ENCODE measurements around a stretch of chr19.

DNA sequence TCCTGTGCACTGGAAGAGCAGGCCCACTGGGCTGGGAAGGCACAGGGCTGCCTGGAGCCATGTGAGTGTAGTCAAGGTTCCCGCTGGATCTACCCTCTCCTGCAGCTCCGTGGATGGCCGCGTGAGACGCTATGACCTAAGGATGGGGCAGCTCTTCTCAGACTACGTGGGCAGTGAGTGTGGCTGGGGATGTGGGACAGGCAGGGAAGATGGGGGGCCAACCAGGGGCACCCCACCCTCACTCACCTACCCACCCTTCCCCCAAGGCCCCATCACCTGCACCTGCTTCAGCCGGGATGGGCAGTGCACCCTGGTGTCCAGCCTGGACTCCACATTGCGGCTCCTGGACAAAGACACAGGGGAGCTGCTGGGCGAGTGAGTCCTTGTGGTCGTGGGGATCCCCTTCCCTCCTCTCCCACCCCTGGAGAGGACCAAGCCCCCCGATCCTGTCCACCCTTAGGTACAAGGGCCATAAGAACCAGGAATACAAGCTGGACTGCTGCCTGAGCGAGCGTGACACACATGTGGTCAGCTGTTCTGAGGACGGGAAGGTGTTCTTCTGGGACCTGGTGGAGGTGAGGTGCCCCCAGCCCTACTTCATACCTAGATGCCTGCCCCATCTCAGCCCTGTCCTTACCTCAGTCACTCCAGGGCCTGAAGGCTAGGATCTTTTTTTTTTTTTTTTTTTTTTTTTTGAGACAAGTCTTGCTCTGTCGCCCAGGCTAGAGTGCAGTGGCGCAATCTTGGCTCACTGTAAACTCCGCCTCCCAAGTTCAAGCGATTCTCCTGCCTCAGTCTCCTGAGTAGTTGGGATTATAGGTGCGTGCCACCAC, 3.7 kb upstream of the WDR83OS start:
- PRO-cap, 2 experiments: no peak in any of the 2 experiments

- PRO-cap, 2 experiments: no peak in any of the 2 experiments
Observed at GRCh38 chr19:12679574-12680124, 2.0 kb downstream of the DHPS start.

- PRO-cap, 2 experiments: no peak in any of the 2 experiments
Observed at GRCh38 chr19:12730012-12730406, 4.5 kb downstream of the TRIR start.

DNA sequence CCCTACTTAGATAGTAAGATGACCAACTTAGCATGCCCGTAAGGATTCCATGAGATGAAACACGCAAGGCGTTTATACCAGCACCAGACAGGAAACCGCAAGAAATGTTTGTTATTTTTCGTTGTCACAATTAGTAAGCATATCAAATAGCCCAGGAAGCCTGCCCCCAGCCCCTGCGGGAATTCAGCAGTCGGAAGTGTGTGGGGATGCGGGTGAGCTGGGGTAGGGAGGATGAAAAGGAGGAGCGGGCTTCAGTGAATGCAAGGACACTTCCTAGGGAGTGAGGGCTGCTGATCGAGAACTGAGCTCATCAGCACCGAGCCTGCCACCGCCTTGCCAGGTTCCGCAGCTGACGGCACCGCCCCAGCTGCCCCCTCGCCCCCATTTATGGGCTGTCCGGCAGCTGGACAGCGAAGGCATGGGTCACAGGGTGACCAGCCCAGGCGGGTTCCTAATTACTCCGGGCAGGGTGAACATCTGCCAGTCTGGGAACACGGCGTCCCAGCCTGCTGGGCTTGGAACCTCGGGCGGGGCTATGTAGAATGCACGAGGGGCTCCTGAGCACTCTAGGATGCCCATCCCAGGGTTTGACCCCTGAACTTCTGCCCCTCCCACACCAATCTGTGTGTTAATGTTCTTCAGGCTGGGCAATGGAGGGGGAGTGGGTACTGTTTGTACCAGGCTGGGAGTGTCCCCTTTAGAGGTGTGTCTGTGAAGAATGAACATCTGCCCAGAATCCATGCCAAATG, 1.5 kb upstream of the BEST2 start:
- PRO-cap, 2 experiments: no peak in any of the 2 experiments

- PRO-cap, 2 experiments: no peak in any of the 2 experiments
Observed at GRCh38 chr19:12752159-12752852, 715 bp downstream of the BEST2 start.

DNA sequence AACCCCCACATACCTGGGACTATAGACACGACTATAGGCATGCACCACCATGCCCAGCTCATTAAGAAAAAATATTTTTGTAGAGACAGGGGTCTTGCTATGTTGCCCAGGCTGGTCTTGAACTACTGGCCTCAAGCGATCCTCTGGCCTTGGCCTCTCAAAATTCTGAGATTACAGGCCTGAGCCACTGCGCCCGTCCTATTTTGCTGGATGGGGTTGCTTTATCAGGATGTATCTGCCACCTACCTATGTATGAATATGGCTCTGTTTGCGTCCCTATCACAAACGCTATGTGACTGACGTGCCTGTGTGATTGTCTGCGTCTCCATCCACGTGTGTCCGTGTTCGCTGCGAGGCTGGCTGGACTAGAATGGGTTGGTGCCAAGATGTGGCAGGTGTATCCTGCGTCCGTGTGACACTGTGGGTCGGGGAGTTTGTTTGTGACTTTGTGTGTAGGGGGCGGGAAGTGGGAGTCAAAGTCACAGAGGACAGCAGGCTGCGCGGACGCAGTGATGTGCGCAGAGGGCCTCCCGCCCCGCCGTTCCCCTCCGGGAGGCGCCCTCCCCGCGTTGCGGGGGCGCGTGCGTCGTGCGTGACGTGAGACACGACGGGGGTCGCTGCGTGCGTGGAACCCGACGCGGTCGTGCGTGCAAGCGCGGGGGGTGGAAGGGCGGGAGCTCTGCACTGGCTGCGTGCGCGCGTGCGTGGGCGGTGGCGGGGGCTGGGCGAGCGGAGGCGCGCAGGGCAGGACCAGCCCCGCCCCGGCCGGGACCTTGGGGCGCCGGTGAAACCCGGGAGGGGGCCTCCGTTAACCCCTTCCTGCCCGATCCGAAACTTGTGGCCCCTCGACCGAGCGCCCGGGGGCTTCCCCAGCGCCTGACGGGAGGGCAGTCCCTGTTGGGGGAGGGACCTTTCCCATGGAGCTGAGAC, 6.9 kb upstream of the HOOK2 start:
- PRO-cap, 2 experiments: peak in 2 of 2 experiments; most common plus-strand start position 476 of the sequence (in 2); most common minus-strand start position 372 of the sequence (in 2)

DNA sequence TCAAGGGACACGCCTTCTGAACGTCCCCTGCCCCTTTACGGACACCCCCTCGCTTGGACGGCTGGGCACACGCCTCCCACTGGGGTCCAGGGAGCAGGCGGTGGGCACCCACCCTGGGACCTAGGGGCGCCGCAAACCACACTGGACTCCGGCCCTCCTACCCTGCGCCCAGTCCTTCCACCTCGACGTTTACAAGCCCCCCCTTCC, 1.4 kb downstream of the JUNB start:
- PRO-cap, 2 experiments: peak in 1 of 2 experiments; most common plus-strand start position 44 of the sequence (in 1)

- PRO-cap, 2 experiments: no peak in any of the 2 experiments
Observed at GRCh38 chr19:12793179-12793335, 1.8 kb downstream of the JUNB start.

- PRO-cap, 2 experiments: no peak in any of the 2 experiments
Observed at GRCh38 chr19:12825259-12826275, 8.8 kb downstream of the RTBDN start.

GRCh38 chr19:12835184-12835713, 870 bp upstream of the RTBDN start:
- PRO-cap, 2 experiments: no peak in any of the 2 experiments

DNA sequence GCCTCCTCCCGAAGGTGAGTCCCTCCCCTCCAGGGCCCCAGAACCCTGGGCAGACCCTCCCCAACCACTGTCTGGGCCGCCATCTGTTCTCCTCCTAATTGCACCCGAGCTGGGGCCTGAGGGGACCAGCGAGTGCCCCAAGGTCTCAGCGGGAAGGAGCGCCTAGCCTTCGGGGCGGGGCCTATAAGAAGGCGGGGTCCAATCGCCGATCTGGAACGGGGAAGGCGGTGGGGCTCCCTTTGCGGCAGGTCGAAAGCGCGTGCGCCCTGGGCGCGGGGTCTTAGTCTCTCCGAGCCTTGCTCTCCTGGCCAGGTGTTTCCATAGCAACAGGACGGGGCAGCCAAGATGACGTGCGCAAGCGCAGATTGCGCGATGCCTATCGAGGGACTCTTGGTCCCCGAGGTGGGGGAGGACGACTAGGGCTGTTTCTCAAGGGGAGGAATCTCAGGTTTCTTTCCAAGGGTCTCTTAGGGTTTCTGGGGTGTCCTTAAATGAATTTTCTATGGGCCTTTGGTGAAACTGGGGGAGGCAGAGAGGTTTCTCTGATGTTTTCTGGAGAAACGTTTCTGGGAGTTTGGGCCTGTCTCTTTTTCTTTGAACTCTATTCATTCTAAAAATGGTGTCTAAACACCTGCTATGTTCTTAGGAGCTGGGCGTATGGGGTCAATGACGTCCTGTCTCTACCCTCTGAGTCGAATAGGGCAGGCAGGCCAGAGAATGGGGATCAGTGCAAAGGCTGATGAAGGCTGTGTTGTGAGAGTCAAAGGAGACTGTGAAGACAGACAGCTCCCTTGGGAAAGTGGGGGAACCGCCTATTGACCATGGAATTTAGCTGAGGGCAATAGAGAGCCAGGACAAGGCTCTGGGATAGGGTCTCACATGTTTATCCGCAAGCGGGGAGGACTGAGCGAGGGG, 3.0 kb downstream of the MAST1 start:
- PRO-cap, 2 experiments: no peak in any of the 2 experiments

GRCh38 chr19:12912500-12912902, 6.6 kb downstream of the SYCE2 start:
- PRO-cap, 2 experiments: no peak in any of the 2 experiments

DNA sequence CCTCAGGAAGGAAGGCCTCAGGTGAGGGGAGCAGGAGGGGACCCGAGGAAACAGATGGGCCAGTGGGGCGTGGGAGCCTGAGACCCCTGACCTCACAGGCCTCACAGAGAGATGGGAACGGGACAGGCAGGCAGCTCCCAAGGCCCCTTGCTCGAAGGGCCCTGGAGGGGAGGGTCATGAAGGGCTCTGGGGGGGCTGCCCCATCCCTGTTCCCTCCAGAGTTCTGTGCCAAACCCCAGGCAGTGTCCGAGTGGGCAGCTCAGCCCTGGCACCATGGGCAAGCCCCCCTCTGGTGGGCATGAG, 5.6 kb downstream of the DAND5 start:
- PRO-cap, 2 experiments: no peak in any of the 2 experiments

DNA sequence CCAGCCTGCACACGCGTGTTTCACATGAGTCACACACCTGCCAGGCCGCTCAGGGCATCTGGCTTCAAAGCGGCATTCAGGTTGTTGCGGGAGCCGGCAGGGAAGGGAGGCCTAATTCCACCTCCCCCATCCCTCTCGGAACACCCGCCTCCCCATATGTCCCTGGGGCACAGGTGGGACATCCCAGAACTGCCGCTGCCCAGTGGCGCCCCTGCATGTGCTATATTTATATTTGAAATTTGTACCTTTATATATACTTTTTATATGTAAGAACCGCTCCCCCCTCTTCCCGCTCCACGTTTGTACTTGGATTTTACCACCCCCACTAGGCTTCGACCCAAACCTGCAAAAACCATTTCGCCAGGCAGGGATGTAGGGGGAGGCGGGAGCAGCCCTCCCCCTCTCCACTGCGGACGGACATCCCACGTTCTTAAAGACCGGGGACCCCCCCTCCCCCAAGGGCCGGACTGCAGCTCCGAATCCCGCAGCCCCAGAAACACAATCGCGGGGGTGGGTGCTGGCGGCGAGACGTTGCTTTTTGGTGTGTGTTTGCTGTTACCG, 15.5 kb downstream of the NFIX start:
- PRO-cap, 2 experiments: no peak in any of the 2 experiments

DNA sequence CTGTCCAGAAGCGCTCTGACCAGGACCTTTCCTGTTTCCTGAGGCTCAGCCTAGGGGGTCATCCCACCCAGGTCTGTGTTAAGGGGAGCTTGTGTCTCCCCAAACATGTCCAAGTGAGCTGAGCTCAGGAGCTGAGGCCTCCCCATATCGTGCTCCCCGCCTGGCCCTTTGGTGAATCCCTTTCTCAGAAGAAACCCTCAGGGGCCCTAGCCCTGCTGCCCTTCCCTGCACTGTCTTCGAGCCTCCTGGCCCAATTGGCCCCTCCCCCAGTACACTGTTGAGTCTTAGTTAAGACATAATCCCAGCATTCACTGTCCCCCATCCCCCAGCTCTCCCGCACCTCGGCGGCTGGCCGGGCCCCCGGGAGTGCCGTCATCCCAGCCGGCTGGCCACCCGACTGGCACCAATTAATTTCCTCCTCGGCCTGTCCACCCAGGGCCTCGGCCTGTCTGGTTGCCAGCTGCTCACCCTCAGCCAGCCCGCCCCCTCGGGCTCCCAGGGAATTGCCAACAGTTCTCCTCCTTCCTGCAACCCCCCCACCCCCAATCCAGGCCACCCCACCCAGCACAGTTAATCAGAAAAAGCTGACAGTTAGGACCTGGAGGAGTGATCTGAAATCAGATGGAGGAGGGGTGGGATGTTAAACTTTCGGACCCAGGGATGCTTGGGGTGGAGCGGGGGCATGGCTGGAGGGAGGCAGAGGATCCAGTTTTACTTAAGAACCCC, 13.6 kb downstream of the IER2 start:
- PRO-cap, 2 experiments: peak in 2 of 2 experiments; most common plus-strand start position 477 of the sequence (in 1); most common minus-strand start position 256 of the sequence (in 2)

GRCh38 chr19:13169567-13170159, 19.5 kb downstream of the IER2 start:
- PRO-cap, 2 experiments: no peak in any of the 2 experiments

DNA sequence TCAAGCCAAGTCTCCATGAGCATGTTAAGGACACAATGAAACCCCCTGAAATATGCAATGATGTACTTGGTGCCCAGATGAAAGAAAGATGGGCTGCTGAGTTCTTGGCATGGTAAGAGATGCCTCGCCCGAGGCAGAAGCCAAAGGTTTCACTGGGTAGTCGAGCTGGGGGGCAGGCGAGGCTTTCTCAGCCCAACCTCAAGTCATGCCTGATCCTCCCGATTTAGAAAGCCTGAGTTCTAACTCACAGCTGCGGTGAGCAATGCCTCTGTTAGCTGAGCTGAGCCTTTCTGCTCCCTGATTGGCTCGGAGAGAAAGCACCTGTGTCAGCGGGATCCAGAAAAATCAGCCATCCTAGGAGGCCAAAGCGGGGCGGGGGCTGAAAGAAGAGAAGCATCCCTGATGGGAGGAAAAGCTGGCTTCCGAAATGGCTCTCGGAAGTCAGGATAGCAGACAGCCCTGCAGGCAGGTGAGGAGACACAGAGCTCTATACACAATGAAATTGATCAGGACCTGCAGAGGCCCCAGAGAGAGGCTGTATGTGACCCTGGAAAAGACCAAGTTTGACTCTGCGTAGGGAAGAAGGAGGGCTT, 44.7 kb downstream of the CACNA1A start:
- PRO-cap, 2 experiments: no peak in any of the 2 experiments

DNA sequence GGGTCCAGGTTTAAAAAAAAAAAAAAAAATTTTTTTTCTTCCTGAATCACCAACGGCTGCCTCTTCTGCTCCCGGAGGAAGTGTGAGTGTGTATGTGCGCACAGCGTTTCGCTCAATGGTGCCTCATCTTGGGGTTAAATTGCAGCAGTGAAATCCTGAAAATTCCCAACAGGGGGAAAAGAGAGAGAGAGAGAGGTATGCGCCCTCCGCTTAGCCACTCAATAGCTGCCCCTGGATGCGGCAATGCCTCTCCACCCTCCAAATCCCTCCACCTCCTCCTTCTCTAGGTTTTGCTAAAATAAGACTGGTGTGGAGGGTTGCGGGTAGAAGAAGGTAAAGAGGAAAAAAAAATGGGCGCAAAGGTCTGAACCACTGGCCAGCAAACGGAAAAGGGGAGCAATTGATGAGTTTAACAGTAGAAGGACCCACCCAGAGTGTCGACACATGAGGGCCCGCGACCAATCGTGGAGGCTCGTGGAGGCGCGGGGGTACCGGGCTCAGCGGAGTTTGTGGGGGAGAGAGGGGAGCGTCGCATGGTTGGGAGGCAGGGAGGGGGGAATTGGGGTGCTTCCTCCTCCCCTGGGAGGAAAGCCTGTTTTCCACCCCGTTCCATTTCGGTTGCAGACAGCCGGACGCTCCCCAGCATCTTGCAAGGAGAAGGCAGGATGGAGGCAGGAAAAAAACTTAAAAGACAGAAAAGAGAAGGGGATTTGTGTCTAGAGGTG, 935 bp upstream of the CACNA1A start:
- PRO-cap, 2 experiments: no peak in any of the 2 experiments

DNA sequence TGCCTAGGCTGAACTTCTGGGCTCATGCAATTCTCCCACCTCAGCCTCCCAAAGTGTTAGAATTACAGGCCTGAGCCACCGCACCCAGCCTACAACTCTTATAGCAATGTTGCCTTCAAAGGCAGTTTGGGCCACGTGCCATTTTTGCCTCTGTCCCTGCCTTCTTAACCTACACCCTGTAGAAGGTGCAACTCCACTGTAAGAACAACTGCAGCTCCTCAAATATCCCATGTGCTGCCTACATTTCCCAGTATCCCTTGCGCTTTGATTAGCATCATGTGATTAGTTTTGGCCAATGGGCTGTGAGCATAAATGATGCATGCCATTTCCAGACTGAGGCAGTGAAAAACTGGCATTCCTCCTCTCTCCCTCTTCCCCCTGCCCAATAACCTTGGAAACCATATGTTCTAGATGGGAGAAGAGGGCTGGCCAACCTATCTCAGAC, 58.6 kb upstream of the YJU2B start:
- PRO-cap, 2 experiments: no peak in any of the 2 experiments

- PRO-cap, 2 experiments: peak in 1 of 2 experiments; most common minus-strand start chr19:13796874 (in 1)
Observed at GRCh38 chr19:13796274-13797258, 1.3 kb downstream of the ZSWIM4 start.